Measurements from ENCODE around the gene EDEM1.

DNA sequence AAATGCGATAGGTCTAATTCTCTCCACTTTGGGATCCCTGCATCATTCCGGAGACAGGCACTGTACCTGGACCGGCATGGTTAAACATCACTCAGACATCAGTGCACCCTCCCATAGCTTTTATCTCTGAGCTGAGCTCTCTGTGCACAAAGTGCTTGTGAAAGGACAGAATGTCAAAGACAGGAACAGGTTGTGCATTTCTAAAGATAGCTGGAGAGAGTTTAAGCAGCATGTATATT lies 65.4 kb upstream of the CHL1 start:
- PRO-cap: no peak

DNA sequence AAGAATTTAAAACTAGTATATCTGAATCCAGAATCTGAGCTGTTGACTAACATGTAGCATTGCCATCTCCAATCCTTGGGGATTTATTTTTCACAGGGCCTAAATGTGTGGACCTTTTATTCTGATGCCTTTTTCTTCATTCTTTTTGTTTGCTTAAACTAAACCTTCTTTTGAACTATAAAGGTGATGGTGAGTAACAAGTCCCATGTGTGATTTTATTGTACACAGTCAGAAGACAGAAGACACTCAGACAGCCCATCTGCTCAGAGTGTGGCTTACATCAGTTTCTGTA lies 500.6 kb downstream of the CNTN4 start:
- PRO-cap: no peak

DNA sequence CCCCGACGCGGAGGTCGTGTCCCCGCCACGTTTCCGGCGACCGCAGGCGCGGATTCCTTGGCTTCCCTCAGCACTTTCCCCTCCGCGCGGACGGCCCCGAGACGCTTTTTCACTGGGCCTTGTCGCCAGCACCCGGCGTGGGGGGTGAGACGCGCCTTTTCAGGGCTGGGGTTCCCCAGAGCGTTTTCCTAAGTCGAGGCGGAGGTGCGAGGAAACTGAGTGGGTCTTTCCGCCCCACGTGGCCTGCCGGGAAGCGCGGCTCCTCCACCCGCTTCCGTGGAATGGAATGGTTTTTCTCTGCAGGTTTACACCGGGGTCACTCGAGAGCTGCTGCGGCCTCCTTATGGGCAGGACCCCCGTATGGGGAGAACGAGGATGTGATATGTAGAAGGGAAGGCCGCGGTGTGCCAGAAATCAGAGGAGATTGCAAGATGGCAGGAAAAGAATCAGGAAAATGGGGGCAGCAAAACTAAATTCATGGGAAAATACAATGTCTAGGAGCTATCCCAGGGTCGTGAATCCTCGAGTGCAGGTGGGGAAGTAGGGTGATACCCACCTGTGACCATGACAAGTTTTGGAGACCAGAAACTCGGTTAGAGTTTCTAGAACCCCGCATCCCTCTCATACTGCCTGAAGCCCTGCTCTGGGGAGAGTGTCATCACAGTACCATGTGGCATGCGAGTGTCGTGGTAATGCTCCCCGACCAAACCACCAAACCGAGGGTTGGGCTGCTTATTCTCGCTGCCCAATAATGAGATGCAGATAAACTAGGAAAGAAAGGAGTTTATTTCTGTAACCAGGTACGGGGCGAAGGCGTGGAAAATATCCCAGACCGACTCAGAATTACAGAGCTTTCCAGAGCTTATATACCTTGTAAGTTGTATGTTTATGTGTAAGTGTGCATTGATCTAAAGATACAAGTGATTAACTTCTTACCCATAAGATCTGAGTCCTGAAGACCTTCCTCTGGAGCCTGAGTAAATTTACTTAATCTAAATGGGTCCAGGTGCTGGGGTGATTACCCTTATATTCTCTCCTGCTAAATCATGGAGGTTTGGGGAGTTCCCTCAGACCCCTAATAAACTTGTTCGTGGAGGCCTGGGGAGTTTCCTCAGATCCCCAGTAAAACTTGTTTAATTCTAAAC lies 778 bp downstream of the TRNT1 start:
- PRO-cap: bidirectional peak, plus-strand start at position 493 of the sequence, minus-strand start at position 406 of the sequence; bidirectional peak, plus-strand start at position 618 of the sequence, minus-strand start at position 654 of the sequence

GRCh38 chr3:3162867-3163636 lies 16.4 kb downstream of the CRBN start:
- PRO-cap: no peak

DNA sequence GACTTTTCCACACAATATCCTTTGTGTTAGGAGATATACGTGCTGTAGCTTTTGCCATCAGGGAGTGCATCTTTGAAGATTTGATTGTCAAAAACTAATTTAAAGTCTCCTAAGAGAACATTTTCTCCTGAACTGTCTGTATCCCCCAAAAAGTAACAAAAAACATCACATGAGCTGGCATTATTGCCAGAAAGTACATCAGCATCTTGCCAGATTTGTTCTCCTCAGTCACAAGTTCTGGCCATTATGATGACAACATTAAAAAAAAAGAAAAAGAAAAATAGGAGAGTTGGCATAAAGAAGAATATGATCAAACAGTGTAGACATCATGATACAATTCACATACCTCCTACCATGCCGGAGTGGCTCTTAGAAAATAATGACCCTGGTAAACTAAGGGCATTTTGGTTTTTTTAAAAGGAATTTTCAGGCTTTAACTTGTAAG lies 37.8 kb downstream of the SETMAR start:
- PRO-cap: no peak

DNA sequence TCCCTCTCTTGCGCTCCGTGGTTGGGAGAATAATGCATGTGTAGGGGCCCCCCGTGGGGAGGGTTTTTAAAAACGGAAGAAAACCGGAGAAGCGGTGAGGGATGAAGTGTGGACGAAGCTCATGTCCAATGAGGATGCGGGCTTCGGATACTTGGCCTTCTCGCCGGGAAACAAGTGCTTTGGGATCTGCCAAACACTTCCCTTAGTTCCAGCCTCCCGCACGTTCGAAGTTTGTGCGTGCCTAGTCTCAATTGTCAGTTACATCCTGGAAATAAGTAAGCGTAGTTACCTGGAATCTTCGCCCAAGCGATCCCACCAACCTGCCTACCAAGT lies 788 bp downstream of the ITPR1 start:
- PRO-cap: no peak

DNA sequence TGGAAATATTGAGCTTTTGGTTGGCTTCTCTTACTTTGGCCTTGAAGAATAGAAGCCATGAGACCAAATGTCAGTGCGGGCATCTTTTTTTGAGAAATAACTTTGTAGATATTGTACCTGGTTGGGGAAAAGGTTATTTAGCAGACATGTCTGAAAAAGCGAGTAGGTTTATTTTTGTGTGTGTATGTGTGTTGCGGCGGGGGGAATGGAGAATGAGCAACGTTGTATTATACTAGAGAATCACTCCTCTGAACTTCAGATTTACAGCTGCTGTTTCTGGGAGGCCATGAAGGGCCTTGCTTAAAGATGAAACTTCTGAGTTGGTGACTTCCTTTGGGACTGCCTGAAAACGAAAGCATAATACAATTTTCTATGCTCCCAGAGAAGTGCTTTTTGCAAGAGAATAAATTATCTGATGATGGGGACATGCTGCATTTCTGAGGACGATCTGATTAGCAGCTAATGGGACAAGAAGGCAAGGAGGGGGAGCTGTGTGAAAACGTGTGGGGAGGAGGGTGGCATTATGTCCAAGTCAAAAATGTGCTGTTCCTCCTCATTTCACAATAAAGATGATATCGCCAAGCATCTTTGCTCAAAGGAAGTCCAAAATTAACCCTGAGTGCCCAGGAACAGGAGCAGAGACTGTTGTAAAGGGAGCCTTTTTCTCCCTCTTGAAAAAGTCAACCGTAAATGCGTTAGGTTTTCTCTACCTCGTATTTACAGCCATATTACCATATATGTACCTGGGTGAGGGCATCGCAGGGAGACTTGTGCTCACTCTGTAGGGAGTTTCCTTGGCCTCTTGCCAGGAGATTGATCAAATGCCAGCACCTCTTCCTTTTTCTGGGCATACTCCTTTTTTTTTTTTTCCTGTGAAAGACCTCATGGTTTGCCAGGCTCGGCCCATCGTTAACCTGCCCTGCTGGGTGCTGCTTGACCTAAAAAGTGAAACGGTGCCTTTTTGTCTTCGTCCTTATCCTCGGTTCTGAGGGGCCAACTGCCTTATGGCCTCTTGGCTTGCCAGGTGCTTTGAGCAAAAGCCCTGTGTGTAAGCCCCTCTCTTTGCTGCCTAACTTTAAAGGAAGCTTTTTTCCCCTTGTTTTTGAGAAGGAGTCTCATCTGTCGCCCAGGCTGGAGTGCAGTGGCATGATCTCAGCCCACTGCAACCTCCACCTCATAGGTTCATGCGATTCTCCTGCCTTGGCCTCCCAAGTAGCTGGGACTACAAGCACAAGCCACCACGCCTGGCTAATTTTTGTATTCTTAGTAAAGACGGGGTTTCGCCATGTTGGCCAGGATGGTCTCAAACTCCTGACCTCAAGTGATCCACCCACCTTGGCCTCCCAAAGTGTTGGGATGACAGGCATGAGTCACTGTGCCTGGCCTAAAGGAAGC lies 11.5 kb downstream of the ITPR1 start:
- PRO-cap: no peak

GRCh38 chr3:4683195-4683994 lies 190.2 kb downstream of the ITPR1 start:
- PRO-cap: no peak

- PRO-cap: no peak
Measured at GRCh38 chr3:4716634-4717321, 223.6 kb downstream of the ITPR1 start.

- PRO-cap: no peak
Measured at GRCh38 chr3:4723245-4723444, 230.0 kb downstream of the ITPR1 start.

DNA sequence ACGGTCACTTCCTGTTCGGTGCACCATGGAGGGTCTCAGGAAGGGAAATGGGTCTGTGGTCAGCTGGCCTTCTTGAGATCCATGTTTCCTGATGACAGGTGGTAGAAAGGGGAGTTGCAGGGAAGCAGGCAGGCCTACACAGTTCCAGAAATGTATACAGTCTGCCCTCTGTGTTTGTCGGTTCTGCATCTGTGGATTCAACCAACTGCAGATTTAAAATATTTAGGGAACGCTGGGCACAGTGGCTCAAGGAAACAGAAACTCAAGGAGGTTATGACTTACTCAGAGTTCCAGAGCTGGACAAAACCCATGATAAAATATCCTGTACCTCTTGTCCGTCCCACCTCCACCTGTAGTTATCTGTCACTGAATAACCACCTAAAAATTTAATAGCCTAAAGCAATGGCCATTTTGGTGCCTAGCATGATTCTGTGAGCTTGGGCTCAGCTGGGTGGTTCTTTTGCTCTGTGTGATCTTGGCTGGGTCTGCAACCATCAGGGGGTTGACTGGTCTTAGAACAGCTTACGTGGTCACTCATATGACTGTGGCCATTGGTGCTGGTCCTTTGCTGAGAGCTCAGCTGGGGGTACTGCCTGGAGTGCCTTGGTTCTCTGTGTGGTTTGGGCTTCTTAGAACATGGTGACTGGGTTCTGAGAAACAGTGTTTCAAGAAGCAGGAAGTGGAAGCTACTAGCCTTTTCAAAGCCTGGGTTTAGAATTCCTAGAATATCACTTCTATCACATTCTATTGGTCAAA lies 239.8 kb upstream of the BHLHE40 start:
- PRO-cap: no peak

- PRO-cap: no peak
Measured at GRCh38 chr3:4740747-4741201, 238.5 kb upstream of the BHLHE40 start.

DNA sequence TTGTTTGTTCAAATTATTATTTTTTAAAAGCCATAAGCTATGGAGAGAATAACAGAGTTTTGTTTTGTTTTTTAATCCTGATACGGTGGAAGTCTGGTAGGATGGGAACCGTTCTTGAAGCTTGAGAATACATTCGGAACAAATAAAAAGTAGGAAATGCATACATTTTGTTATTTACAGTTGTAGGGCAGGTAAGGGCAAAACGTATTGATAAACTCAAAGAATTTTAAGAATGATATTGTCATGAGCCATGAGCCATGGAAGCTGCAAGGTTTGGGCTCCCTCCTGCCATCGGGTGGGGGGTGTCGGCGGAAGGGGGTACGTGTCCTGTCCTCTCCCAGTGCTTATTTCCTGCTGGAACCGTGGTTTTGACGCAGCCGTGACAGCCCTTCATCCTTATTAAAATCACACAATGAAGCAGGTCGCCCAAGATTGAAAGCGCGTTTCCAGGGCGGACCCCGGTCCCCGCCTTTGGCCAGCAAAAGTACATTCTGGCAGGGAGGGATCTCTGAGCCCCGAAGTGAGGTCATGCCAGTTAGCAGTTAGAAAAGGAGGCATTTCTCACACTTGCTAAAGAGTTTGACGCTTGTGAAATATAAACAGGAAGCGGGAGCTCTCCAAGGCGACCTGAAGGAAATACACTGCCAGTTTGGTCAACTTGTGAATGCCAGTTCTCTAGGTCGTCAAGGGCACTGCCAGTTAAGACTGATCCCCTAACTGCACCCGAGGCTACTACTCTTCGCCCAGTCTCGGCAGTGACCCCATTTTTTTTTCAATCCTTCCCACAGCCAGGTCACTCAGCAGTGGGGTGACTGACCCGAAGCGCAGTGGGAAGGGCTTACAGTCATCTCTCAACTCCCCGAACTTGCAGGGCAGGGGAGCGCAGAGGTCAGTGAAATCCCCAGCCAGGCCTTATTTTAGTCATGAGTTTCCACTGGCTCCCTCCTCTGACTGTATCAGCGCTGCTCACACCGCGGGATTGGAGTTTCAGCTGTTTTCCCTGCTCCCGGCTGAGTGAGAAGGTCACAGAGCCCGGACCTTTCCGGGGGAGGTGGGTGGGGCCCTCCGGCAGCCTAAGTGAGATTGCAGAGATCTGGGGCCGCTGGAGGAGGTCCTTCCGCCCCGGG lies 2.2 kb upstream of the BHLHE40 start:
- PRO-cap: bidirectional peak, plus-strand start at position 1,026 of the sequence, minus-strand start at position 1,012 of the sequence

GRCh38 chr3:4993156-4993760 lies 14.0 kb downstream of the BHLHE40 start:
- PRO-cap: no peak

DNA sequence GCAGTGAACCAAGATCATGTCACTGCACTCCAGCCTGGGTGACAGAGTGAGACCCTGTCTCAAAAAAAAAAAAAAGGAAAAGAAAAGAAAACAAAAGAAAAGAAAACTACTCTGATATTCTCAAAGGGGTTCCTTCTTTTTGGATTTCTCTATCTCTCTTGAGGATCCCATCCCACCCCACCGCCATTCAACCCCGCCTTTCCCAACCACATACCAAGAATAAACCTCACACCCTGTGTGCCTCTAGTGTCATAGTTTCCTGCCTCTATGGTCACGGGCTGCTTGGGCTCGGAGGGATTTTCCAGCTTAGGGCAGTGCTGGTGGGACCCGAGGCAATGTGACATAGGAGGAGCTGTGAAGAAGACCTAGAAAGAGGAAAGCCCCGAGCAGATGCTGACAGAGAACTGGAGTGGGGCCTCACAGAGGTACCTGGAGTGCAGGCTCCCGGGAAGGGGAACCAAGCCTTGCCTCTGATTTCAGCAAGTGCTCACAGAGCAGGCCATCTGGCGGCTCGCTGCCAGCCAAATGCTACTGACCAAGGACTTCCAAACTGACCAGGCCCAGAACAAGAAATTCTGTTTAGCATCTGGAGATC lies 27.5 kb downstream of the BHLHE40 start:
- PRO-cap: no peak

- PRO-cap: no peak
Measured at GRCh38 chr3:5021635-5022104, 42.4 kb downstream of the BHLHE40 start.

DNA sequence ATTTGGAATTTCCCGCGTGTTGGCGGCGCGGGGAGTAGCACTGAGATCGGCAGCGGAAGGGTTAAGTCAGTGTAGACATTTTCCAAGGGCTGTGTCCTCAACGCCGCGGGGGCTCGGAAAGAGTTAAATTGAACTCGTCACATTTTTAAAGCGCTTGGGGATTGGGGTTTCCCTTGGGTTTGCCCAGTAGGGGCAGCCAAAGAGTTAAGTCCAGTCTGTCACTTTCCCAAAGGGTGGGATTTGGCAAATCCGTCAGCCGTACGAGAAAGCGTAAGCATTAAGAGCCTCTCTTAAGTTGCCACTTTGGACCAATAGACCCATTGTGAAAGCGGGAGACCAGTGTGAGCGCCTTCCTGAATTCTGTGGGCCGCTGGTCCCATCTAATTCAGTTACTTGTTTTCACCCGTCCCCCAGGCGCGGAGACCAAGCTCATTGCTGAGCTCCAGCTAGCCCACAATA lies 677 bp downstream of the ARL8B start:
- PRO-cap: bidirectional peak, plus-strand start at position 320 of the sequence, minus-strand start outside the sequence

- PRO-cap: no peak
Measured at GRCh38 chr3:5132974-5134038, 11.2 kb downstream of the ARL8B start.

- PRO-cap: bidirectional peak, plus-strand start at chr3:5187707, minus-strand start at chr3:5187338
Measured at GRCh38 chr3:5187042-5187985, at the start of gene EDEM1. EDEM1 (plus strand) TSS chr3:5187707.

DNA sequence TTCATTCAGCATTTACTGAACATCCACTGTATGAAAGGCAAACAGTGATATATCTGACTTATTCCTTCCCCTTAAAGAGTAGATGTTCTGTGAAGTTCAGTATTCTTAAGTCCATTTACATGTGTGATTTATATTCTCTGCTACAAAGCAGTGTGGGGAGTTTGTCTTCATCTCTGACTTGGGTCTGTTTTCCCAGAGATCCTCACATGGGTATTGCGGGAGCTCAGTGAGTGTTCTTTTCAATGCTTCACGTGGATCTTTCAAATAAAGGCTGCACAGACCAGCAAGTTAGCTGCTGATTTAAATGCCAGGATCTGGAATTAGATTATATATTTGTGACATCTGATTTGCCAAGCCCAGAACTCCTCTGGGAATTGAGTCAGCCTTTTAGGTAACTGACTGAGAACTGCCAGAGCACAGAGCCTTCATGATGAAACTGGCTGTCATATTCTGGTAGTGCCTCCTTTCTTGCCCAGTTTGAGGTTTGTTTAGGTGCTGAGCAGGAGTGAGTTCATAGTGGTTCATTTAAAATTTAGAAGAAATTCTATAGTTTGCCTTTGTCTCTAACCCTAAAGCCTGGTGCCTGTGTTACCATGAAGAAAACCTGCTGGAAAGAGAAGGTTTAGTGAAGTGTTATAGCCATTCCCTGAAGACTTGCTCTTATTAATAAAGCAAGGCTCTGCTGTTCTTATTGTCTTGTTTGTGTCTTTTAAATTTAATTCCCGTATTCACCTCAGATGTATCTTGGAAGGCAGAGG lies 14.8 kb downstream of the EDEM1 start:
- PRO-cap: no peak